SK-N-MC (cell line): ENCODE data around the gene DOCK8.

DNA sequence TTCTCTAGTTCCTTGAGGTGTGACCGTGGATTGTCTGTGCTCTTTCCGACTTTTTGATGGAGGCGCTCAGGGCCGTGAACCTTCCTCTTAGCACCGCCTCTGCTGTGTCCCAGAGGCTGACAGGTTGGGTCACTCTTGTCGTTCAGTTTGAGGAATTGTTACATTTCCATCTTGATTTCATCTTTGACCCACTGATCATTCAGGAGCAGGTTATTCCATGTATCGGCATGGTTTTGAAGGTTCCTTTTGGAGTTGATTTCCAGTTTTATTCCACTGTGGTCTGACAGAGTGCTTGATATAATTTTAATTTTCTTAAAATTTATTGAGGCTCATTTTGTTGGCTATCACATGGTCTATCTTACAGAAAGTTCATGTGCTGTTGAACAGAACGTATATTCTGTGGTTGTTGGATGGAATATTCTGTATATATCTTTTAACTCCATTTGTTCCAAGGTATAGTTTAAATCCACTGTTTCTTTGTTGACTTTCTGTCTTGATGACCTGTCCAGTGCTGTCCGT lies 8.6 kb upstream of the FOXD4 start:
- RRBS: no CpG with 5 or more reads among the region's 9 CpGs

GRCh38 chr9:214316-215511 lies at the start of gene DOCK8:
DOCK8 (plus strand) TSS chr9:214865.
- RRBS: 26% methylated on average over 67 of the region's 119 CpGs

DNA sequence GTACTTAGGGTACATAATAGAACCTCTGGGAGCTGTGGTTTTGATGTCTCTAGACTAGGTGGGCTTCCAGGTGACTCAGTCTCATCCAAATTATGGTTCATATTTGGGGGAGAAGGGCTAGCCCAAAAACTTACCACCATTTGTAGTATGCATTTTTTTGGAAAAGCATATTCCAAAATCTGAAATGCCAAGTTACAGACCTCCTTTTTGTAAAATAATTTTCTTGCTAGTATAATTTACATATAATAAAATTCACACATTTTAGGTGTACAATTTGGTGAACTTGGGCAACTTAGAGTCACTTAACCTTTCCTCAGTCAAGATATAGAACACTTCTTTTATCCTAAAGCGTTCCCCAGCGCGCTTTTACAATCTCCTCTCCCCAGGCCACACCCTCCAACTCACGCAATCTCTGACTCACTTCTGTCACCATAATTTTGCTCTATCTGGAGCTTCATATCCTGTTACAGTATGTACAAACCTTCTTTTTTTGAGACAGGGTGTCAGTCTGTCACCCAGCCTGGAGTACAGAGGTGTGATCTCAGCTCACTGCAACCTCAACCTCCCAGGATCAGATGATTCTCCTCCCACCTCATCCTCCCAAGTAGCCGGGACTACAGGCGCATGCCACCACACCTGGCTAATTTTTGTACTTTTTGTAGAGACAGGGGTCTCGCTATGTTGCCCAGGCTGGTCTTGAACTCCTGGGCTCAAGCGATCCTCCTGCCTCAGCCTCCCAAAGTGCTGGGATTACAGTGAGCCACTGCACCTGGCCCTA lies 57.4 kb downstream of the DOCK8 start:
- RRBS: no CpG with 5 or more reads among the region's 8 CpGs

DNA sequence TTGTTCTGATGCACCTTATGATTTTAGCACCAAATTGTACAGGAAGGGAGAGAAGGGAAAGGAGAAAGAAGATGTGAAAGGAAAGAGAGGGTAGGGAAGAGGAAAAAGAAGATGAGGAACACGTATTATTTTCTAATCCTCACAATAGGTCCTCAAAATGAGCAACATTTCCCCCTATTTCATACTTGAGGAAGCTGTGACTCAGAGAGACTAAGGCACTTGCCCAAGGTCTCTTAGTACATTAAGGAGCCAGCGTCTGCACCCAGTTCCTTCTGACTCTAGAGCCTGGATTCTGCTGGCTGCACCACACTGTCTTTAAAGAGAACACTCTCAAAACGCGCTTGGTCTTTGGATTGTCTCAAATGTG lies 82.4 kb downstream of the DOCK8 start:
- RRBS: no CpG with 5 or more reads among the region's 4 CpGs

GRCh38 chr9:673945-674451 lies 167.5 kb upstream of the DMRT1 start:
- RRBS: no CpG with 5 or more reads among the region's 3 CpGs

DNA sequence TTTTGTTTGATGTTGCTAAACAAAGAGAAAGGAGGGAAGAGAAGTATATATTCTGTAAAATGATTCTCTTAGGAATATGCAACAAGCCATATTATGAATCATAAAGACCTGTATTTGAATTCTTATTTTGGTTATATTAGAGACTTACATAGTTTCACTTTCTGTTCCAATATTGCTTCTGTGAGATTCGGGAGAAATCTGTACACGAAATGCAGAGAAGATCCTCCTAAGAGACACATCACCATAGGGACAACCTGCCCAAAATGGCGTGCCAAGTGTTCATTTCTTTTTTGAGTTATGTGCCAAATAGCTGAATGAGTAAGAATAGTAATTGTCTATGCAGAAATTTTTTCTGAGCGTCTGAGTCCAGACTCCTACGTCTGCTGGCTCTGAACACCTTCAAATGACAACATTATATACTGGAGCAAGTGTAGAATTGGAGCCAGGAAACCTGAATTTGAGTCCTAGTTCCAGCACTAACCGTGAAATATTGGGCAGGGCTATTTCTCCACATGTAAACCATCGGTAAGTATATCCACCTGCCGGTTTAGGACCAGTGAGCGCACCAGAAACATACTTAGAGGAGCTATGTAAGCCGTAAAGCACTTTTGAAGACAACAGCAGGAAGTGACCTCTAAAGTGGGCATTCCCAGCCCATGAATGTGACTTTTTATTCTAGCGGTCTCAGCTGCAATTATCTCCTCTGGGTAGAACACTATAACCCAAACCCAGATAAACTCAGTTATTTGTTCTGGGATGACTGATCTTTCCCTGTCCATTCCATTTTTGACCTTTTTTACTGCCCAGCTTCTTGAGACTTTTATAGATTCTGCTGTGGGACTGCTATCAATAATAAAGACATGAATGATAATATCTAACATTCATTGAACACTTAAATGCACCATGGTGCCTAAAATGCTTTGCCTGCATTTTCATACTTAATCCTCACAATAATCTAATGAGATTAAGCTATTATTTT lies 163.8 kb upstream of the DMRT1 start:
- RRBS: no CpG with 5 or more reads among the region's 11 CpGs

DNA sequence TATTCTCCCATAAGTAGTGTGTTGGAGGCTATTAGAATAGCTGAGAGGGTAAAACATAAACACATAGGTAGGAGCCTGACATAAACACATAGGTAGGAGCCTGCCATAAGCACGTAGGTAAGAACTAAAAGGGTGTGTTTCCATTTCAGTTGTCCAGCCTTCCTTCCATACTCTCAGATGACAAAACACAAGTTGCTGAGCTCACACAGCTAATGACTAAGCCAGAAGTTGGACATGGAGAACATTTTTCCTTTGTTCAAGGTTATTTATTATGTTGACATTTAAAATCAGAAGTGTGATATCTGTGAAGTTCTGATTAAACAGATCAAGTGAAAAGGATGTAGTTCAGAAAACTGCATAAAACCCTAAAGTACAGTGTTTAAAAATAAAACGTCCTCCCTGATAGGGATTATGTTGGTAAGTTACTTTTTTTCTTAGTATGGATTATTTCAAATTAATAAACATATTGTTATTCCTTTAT lies 158.2 kb upstream of the DMRT1 start:
- RRBS: no CpG with 5 or more reads among the region's 2 CpGs

- RRBS: no CpG with 5 or more reads among the region's 9 CpGs
These were observed 157.2 kb upstream of the DMRT1 start for GRCh38 chr9:684042-684965.

GRCh38 chr9:684994-686092 lies 156.2 kb upstream of the DMRT1 start:
- RRBS: no CpG with 5 or more reads among the region's 6 CpGs

- RRBS: no CpG with 5 or more reads among the region's 9 CpGs
These were observed 148.3 kb upstream of the DMRT1 start for GRCh38 chr9:692891-693950.

DNA sequence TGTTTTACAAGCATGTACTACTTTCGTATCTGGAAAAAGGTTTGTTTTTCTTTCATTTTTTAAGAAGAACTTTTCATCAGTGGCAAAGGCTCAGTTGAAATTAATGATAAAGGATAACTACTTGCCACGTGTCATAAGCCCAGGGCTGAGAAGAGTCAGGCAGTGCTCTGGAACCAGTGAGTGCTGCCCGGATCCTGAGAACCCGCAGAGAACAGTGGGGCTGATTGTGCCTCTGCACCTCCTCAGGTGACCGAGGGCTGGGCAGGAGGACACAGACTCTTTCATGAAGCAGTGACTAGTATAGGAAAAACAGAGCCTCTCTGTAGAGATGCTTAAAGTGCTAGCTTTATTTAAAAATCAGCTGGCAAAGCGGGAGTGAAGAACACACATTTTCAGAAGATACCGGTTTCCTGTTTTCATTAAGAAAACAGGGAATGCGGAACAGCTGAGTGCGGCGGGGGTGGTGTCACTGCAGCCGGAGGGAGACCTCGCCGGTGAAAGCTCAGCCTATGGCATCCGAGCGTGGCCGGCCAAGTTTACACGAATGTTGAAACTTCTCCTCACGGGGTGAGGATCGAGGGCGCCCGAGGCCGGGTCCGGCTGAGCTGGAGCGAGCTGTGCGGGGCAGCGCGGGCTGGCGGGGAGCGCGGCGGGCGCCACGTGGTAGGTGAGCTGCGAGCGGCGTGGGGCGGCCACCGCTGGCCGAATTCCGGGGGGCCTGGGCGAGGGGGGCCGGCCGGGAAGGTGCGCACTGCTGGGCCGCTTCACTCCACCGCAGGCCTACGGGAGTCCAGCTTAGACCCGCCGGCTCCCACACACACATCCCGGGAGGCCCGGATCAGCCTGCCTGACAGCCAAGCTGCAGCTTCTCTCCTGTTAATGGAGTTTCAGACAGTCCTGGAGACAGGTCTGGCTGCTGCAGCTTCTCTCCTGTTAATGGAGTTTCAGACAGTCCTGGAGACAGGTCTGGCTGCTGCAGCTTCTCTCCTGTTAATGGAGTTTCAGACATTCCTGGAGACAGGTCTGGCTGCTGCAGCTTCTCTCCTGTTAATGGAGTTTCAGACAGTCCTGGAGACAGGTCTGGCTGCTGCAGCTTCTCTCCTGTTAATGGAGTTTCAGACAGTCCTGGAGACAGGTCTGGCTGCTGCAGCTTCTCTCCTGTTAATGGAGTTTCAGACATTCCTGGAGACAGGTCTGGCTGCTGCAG lies 134.5 kb upstream of the DMRT1 start:
- RRBS: 6% methylated on average over 21 of the region's 51 CpGs

DNA sequence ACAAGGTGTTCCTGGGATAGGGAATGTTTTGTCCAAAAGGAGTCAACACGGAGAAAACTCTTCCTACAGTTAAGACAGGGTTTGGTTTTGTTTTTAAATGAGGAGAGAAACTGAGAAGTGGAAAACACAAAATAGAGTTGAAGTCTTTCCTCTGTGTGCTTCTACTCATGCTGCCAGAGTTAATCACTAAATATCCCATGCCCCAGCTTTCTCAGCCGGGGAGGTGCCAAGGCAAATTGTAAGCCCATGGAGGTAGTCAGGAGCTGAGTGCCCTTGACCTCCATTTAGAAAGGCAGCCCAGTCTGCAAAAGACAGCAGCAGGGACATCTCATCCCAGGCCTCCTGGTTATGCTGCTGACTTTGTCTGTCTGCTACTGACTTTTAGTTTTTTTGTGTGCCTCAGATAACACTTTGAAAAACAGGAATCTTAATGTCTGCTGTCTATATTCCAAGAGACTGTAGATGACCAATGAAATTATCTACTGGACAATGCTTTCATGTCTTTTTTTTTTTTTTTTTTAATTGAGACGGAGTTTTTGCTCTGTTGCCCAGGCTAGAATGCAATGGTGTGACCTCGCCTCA lies 132.3 kb upstream of the DMRT1 start:
- RRBS: no CpG with 5 or more reads among the region's 4 CpGs

- RRBS: no CpG with 5 or more reads among the region's 4 CpGs
These were observed 130.8 kb upstream of the DMRT1 start for GRCh38 chr9:710607-711209.

DNA sequence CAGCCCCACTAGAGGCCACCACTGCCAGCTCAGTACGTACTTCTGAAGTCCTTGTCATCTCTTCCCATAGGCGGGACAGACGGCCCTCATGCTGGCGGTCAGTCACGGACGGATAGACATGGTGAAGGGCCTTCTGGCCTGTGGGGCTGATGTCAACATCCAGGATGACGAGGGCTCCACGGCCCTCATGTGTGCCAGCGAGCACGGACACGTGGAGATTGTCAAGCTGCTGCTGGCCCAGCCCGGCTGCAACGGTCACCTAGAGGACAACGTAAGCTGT lies 99.4 kb upstream of the DMRT1 start:
- RRBS: no CpG with 5 or more reads among the region's 14 CpGs

DNA sequence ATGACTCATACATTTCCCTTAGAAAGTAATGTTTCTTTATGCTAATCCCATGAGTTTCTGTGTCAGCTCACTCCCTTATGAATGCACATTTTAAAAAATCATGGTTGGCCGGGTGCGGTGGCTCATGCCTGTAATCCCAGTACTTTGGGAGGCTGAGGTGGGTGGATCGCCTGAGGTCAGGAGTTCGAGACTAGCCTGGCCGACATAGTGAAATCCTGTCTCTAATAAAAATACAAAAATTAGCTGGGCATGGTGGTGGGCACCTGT lies 89.2 kb upstream of the DMRT1 start:
- RRBS: no CpG with 5 or more reads among the region's 5 CpGs

- RRBS: no CpG with 5 or more reads among the region's 52 CpGs
These were observed 7.9 kb upstream of the DMRT2 start for GRCh38 chr9:1042196-1042757.

DNA sequence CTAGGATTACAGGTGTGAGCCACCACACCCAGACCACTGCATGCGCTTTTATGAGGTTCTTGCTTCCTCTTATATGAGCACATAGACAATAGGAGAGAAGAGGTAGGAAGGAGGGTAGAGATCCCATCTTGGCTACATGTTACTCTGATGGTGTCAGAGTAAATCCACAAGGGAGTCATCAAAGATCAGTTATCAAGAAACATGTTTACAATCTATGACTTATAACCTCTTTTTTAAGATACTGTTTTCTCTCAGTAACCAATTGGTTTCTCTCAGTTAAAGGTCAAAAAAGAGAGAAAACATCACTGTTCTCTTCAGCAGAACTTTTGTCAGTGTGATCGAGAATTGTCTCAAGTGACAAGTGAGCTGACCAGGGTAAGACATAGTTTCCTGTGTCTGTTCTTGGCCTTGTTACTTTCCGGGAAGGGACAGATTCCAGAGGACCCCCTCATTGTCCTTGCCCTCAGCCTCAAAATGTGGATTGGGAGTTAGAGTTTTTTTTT lies 248.9 kb downstream of the DMRT2 start:
- RRBS: no CpG with 5 or more reads among the region's 3 CpGs

GRCh38 chr9:2015702-2016540 lies 774 bp downstream of the SMARCA2 start:
- RRBS: under 1% methylated on average over 45 of the region's 66 CpGs

GRCh38 chr9:2039355-2040029 lies 24.3 kb downstream of the SMARCA2 start:
- RRBS: 77% methylated on average over 3 of the region's 18 CpGs

DNA sequence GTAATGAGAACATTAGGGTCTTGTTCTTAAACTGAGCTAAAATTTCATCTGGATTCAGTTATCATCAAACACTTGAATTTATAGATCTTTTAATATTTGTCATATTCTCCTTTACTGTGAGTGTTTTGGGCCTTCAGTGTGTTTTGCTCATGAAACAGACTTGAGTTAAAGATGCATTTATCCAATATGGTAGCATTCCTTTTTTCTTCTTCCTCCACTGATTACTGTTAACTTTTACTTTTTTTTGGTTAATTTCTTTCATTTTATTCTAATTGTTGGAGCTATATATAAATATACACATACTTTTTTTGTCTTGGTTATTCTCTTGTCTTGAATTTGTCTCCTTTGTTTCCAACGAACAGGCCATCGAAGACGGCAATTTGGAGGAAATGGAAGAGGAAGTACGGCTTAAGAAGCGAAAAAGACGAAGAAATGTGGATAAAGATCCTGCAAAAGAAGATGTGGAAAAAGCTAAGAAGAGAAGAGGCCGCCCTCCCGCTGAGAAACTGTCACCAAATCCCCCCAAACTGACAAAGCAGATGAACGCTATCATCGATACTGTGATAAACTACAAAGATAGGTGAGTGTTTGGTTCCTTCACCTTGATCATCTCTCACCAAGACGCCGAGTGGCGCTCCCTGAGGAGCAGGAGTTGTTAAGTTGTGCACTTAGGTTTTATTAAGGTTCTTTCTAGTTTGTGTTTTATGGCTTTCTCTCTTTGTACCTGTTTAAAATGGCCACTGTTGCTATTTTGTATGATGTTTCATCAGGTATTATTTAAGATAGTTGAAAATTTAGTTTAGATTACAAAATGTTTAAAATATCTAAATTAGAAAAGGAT lies 146.4 kb downstream of the SMARCA2 start:
- RRBS: no CpG with 5 or more reads among the region's 13 CpGs